ENCODE data around the genes OR1J2 and OR1L8.

DNA sequence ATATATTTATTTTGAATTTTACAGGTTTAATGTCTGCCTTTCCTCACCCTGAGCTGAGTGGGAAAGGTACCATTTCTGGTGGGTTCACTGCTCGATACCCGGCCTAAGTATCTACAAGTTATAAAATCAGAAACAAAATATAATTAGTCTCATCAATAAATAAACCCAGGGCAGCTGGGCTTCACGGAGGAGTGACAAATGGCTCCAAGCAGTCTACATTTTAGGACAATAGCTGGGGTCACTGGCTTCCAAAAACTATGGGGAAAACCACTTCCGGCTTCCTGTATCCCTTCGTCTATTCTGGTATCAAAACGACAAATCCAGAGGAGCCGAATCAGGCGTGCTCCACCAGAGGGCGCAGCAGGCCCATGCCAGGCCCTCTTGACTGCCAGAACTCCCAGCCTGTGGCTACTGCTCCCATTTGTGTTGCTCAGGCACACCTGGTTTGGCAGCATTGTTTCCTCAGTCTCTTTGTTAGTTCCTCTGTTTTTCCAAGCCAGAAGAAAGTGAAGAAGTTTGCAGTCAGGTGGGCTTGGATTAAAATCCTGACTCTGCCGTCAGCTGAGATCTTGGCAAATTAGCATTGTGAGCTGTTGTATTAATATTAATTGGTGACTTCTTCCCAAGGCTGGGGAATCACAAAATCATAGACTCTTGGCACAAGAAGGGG is 11.5 kb upstream of the RAB14 start:
- PRO-cap: no peak
- RAMPAGE, long total RNA, 3 experiments: no peak in any of the 3 experiments

DNA sequence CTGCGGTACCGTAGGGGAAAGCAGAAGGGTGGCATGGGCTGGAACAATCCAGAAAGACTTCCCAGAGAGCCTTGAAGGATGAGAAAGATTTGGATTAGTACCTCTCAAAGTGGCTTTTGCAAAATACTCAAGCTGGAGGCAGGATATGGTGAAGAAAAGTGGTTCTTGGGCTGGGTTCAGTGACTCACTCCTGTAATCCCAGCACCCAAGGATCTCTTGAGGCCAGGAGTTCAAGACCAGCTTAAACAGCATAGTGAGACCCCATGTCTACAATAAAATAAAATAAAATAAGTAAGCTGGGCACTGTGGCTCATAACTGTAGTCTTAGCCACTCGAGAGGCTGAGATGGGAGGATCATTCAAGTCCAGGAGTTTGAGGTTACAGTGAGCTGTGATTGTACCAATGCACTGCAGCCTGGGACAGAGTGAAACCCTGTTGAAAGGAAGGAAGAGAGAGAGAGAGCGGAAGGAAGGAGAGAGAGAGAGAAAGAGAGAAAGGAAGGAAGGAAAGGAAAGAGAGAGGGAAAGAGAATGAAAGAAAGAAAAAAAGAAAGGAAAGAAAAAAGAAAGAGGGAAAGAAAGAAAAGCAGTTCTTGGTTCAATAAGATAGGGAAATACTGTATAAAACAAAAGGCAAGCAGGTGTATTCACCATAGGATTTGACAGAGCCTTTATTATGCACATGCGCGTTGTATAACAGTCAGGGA is 41.7 kb downstream of the GSN start:
- PRO-cap: no peak
- RAMPAGE, long total RNA, 3 experiments: no peak in any of the 3 experiments

DNA sequence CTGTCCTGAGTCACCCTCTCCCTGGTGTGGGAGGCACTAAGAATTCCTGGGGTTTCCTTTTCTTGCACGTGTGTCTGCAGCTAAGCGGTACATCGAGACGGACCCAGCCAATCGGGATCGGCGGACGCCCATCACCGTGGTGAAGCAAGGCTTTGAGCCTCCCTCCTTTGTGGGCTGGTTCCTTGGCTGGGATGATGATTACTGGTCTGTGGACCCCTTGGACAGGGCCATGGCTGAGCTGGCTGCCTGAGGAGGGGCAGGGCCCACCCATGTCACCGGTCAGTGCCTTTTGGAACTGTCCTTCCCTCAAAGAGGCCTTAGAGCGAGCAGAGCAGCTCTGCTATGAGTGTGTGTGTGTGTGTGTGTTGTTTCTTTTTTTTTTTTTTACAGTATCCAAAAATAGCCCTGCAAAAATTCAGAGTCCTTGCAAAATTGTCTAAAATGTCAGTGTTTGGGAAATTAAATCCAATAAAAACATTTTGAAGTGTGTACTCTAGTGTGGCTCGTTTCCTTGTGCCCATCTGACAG is 37.6 kb downstream of the STOM start:
- PRO-cap: no peak
- RAMPAGE, long total RNA, 3 experiments: start-site peak on the plus strand in 1 of 3 experiments, centred at position 127 of the sequence, 23 reads per replicate

DNA sequence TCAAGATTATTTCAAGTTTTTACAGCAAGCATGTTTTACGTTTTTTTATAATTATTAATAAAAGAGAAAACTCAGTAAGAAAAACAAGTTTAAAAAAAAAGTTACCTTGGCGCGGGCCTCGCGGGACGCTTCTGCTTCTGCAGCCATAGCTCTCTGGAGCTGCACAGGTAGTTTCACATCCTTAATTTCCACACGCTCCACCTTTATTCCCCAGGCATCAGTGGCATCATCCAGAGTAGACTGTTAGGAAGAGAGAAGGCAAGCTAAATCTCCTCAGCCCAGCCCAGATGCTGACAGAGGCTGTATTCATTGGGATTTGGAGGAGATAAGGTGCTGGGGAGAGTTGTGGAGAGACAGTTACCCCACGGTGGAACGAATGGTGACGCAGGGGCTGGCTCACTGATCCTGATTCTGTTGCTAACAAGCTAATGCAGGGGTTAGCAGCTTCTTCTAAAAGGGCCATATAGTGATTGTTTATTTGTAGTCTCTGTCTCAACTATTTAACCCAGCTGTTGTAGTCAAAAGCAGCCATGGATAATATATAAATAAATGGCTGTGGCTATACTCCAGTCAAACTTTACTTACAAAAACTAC is 22.0 kb downstream of the STOM start:
- PRO-cap: no peak
- RAMPAGE, long total RNA, 3 experiments: no peak in any of the 3 experiments

GRCh38 chr9:121368763-121369247 is 1.2 kb downstream of the STOM start:
- PRO-cap: no peak
- RAMPAGE, long total RNA, 3 experiments: no peak in any of the 3 experiments

GRCh38 chr9:121369248-121369674 is 789 bp downstream of the STOM start:
- PRO-cap: no peak
- RAMPAGE, long total RNA, 3 experiments: no peak in any of the 3 experiments

GRCh38 chr9:121607611-121608645 is 43.5 kb upstream of the DAB2IP start:
- PRO-cap: unidirectional peak, plus-strand start at chr9:121607689; bidirectional peak, plus-strand start at chr9:121608148, minus-strand start at chr9:121608067
- RAMPAGE, long total RNA, 3 experiments: no peak in any of the 3 experiments

GRCh38 chr9:121646069-121646880 is 5.2 kb upstream of the DAB2IP start:
- PRO-cap: no peak
- RAMPAGE, long total RNA, 3 experiments: no peak in any of the 3 experiments

GRCh38 chr9:121699658-121700699 is 48.5 kb downstream of the DAB2IP start:
- PRO-cap: no peak
- RAMPAGE, long total RNA, 3 experiments: no peak in any of the 3 experiments

DNA sequence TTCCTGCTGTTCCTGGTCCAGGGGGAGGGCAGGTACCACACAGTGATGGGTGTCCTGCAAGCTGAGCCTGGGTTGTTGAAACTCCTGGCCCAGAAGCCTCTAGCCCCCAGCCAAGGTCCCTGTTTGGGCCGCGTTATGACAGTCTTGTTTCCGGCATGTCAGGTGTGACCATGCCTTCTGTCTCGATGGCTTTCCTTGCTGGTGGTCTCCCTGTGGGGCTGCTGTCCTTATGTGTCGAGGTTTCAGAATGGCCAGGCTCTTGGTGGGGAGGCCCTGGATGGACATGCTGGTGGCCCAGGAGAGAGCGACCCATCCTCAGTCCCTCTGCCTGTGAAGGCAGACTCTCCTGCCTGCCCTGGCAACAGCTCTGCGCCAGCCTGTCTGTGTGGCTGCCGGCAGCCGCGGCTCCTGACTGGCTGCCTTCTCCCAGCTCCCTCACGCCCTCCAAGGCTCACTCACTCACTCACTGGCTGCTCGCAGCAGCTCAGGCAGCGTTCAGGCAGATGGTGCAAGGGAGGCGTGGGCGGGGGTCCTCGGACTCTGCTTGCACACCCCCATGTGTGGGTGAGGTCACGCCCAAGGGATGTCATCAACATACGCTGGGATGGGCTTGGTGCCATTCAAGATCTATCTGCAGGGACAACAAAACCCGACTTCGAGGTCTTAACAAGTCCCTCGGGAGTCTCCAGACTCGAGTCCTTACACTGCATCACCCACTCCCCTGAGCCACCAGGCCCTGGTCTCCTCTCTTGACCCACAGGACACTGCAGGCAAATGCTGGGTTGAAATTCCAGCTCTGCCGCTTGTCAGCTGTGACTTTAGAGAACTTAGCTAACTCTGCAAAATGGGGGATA is 66.6 kb downstream of the DAB2IP start:
- PRO-cap: no peak
- RAMPAGE, long total RNA, 3 experiments: no peak in any of the 3 experiments

GRCh38 chr9:121731835-121732869 is 80.7 kb downstream of the DAB2IP start:
- PRO-cap: no peak
- RAMPAGE, long total RNA, 3 experiments: no peak in any of the 3 experiments

- PRO-cap: no peak
- RAMPAGE, long total RNA, 3 experiments: no peak in any of the 3 experiments
Observed at GRCh38 chr9:121756908-121757586, 105.6 kb downstream of the DAB2IP start.

DNA sequence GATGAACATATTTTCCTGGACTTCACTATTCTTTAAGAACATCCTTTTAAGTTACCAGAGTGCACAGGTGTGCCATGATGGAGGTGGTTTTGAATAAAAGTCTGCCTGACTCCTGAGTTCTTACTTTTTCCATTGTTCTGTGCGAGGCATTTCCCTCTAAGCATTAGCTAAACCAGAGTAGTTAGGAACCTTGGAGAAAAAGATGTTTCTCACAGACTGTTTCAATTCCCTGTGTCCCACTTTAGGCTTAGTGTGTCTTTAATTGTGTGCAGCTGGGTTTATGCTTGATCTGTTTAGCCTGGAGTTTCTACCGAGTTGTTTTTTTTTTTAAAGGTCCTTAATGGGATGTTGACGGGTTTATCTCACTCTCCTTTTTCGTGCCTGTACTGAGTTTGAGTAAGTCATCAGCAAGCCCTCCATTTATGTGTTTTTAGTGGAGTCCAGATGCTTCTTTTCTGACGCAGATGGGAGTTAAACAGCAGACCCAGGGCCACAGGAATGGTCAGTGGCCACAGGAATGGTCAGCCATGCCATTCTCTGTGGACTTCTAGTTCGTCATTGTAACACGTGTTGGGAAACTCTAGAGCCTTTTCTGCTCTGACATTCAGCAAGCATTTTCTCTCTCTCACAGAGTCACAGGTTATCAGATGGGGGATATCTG is 190.7 kb downstream of the TTLL11 start:
- PRO-cap: no peak
- RAMPAGE, long total RNA, 3 experiments: no peak in any of the 3 experiments

GRCh38 chr9:121946255-121947053 is 146.7 kb downstream of the TTLL11 start:
- PRO-cap: no peak
- RAMPAGE, long total RNA, 3 experiments: no peak in any of the 3 experiments

DNA sequence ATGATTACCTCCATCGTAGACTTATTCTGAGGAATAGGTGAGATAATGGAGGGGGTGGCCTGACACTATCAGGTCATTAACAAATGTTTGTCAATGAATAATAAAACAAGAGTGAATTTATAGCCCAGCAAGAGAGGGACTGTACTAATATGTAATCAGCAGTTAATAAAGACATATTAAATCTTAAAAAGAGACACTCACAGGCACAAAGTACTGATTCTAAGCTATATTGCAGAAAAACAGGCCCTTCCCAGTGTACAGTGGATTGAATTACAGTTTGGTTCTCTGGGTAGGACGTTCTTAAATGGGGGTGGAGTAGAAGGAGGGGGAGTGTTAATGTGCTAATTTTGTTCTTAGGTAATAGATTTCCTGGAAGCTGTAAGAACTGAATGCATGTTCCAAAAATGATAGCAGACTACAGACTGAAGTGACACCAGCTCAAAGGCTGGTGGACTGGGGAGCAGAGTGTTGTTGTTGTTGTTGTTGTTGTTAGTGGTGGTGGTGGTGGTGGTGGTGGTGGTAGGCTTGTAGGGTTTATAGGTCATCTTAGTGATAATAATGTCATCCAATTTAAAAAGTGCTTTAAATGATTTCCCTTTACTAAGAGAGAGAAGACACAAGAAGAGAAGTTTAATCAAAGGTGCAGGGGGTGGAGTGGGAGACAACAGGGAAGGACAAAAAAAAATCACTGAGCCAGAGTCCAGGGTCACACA is 27.2 kb downstream of the TTLL11 start:
- PRO-cap: no peak
- RAMPAGE, long total RNA, 3 experiments: no peak in any of the 3 experiments

DNA sequence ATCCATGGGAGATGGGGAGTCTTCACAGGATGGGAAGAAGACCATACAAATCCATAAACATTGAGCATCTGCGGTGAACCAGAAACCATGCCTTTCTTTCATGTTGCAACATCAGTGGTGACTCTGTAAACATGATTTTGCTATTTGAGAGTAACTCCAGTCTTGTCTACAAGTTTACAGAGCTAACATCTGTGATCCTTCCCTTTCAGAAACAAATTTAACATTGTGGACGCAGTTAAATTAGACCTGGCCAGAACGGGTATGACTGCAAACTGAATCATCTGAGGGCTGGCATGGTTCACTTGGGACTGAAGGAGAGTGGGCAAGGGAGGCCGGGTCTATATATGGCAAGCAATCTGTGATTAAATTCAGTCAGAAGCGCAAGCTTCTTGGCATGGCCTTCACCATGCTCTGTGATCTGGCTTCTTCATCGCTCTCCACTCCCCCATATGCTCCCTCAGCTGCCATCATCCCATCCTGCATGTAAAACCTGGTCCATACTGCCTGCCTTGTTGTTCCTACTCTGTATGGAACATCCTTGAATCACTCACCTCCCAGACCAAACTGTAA is 5.3 kb downstream of the TTLL11 start:
- PRO-cap: no peak
- RAMPAGE, long total RNA, 3 experiments: no peak in any of the 3 experiments

GRCh38 chr9:122510433-122510941 is at the start of gene OR1J2:
TSS of gene OR1J2 (plus strand) at chr9:122510802.
- PRO-cap: no peak
- RAMPAGE, long total RNA, 3 experiments: no peak in any of the 3 experiments

GRCh38 chr9:122583219-122583804 is at the start of gene OR1L8:
TSS of gene OR1L8 (minus strand) at chr9:122583384.
- PRO-cap: no peak
- RAMPAGE, long total RNA, 3 experiments: no peak in any of the 3 experiments

- PRO-cap: no peak
- RAMPAGE, long total RNA, 3 experiments: no peak in any of the 3 experiments
Observed at GRCh38 chr9:122815943-122816824, 12.2 kb downstream of the PDCL start.

GRCh38 chr9:122845615-122845979 is 17.2 kb upstream of the PDCL start:
- PRO-cap: no peak
- RAMPAGE, long total RNA, 3 experiments: no peak in any of the 3 experiments